Parietal lobe (tissue), 2 donors: ENCODE data around the genes ACTR3C, GIMAP2 and AOC1.

GRCh38 chr7:149479764-149480400, 17.7 kb downstream of the ZNF746 start:
- RAMPAGE, long total RNA, result no peak

- RAMPAGE, long total RNA, result no peak
Observed at GRCh38 chr7:149582397-149583392, 85.1 kb upstream of the ZNF746 start.

- RAMPAGE, long total RNA, result no peak
Observed at GRCh38 chr7:149620902-149621713, 93.6 kb upstream of the KRBA1 start.

DNA sequence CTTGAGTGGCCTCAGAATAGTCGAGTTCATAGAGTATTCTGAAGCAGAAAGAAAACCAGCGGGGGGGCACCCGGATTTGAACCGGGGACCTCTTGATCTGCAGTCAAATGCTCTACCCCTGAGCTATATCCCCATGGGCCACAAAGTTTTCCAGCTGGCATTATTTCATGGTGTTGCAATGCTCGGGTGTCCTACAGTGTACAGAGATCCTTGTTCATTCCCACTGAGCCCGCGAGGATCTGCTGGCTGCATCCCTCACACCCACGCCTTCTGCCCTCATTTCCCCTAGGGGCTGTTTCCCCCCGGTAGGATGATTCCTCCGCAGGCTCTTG, 23.7 kb upstream of the KRBA1 start:
- RAMPAGE, long total RNA, result no peak

- RAMPAGE, long total RNA, result no peak
Observed at GRCh38 chr7:149730184-149730787, 15.5 kb downstream of the KRBA1 start.

DNA sequence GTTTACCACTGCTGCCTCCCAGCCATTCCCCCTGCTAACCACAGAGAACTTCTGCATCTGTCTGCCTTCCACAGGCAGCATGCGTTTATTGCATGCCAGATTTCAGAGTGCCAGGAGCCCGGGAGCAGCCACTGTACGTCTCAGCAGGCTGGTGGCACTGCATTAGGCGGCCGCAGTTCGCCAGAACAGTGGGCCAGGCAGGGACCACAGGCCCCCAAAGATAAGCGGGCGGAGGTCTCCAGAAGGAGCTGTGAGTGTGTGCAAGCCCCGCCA, 26.9 kb downstream of the KRBA1 start:
- RAMPAGE, long total RNA, result no peak

GRCh38 chr7:149772580-149772858, 869 bp downstream of the ZNF467 start:
- RAMPAGE, long total RNA, result no peak

GRCh38 chr7:149861457-149862122, 12.2 kb upstream of the ATP6V0E2 start:
- RAMPAGE, long total RNA, result no peak

GRCh38 chr7:150048702-150049797, 175.3 kb downstream of the ATP6V0E2 start:
- RAMPAGE, long total RNA, result no peak

GRCh38 chr7:150322988-150324029, at the start of gene ACTR3C:
TSS of gene ACTR3C (minus strand) at chr7:150323545.
- RAMPAGE, long total RNA, result no peak

GRCh38 chr7:150336809-150337034, 4.7 kb downstream of the RARRES2 start:
- RAMPAGE, long total RNA, result no peak

- RAMPAGE, long total RNA, result no peak
Observed at GRCh38 chr7:150340076-150341367, 907 bp downstream of the RARRES2 start.

- RAMPAGE, long total RNA, result no peak
Observed at GRCh38 chr7:150369885-150370604, 1.4 kb downstream of the REPIN1 start.

DNA sequence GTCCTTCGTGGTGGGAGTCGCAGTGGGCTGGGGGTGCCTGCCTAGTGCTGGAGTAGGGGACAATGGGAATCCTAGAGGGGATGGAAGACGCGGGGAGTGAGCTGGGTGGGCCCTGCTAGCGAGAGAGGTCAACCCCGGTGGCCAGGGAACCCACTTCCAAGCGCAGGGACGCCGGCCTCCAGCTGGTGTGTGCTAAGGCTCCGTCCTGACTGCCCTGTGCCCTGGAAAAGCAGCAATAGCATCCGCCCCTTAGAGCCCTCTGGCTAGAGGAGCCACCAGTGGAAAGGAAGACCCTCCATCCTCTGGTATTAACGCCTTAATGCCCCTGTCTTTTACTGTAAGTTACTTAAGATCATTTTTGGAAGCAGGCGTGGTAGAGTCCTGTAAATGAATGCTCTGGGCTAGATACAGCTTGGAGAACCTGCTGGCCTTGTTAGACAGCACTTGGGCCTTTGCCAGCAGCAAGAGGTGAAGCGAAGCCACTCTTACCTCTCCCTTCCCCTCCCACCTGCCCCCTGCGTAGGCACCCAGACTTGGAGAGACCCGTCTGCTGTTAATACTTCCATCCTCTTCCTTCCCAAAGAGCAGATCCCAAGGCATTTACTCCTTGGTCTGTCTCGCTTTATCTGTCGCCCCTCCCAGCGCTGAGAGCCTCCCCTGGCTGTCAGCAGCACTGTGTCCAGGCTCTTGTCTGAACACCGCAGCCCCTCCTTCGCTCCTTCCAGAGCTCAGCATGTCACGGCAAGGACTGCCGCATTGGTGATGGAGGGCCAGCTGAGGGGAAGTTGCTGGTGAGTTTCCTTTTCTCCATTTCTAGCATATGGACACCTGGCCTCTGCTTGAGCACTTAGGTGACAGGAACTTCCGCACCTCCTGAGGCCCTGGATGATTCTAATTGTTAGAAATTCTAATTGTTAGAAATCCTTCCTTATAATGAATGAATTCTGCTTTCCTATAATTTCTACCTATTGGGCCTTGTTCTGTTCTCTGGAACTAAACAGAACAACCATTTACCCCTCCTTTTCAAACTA, 4.7 kb downstream of the REPIN1 start:
- RAMPAGE, long total RNA, result no peak

DNA sequence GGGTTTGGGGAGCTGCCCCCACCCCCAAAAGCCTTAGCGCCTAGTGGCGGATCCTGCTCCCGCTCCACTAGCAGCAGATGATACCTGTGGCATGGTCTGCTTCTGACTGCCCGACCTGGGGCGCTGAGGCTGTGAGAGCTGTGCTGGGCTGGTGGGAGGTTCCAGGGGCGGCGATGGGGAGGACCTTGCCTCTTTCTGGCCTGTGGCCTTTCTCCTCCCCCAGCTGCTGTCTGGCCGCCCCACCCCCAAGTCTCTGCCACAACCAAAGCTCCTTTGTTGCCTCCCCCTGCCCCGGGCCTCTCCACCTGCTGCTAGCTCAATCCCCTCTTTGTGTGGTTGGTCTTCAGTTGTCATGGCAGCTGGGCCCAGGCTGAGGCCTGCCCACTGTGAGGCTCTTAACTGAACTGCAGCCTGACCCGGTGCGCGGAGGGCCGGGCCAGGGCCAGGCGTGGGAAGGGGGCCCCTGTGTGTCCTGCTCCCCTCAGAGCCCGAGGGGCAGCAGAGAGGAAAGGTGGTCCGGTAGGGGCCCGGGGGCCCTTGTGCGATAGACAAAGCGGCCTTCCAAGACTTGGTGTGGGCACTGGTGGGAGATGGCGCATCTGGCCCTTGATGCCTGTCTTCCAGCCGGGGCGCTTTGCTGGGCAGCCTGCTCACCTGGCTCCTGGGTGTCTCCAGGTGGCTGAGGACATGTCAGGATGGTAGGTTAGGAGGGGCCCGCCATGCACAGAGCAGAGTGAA, 4.8 kb downstream of the ZNF775 start:
- RAMPAGE, long total RNA, result no peak

- RAMPAGE, long total RNA, result no peak
Observed at GRCh38 chr7:150399455-150400544, 5.7 kb upstream of the ENSG00000284691 start.

- RAMPAGE, long total RNA, result no peak
Observed at GRCh38 chr7:150406470-150407559, 1.3 kb downstream of the ENSG00000284691 start.

GRCh38 chr7:150476605-150477164, 26.3 kb downstream of the GIMAP8 start:
- RAMPAGE, long total RNA, result no peak

GRCh38 chr7:150685434-150685996, at the start of gene GIMAP2:
TSS of gene GIMAP2 (plus strand) at chr7:150685706.
- RAMPAGE, long total RNA, result no peak

- RAMPAGE, long total RNA, result no peak
Observed at GRCh38 chr7:150852328-150852695, at the start of gene AOC1. TSS of gene AOC1 (plus strand) at chr7:150852517.